Fibroblast of villous mesenchyme (primary cell): ENCODE measurements around a stretch of chr2.

- CAGE, long polyA plus RNA, result no peak
Measured at GRCh38 chr2:231034308-231034722, 3.0 kb upstream of the C2orf72 start.

GRCh38 chr2:231037689-231038411 is 527 bp downstream of the C2orf72 start:
- CAGE, long polyA plus RNA, result no peak

DNA sequence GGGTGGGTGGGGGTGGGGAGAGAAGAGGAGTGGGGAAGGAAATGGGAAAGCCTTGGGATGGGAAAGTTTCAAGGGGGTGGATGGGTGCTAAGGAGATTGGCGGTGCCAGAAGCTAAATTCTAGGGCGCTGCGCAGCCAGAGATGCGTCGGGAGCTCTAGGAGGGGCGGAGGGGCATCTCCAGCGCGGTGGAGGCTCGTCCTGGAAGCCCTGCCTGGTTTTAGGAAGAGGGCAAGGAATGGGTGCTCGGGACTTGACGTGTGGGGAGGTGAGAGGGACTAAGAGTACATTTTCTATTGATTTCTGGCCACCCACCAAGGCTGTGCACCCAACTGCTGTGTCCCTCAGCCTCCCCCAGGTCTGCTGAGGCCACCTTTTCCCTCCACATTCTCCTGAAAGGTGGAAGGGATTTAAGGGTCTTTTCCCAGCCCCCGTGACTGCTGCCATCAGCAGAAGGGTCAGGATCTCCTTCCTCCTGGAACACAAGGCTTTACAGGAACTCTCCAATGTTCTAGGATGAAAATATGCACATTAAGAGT is 1.3 kb downstream of the C2orf72 start:
- CAGE, long polyA plus RNA, result no peak

- CAGE, long polyA plus RNA, result no peak
Measured at GRCh38 chr2:231382583-231382807, 13.0 kb upstream of the B3GNT7 start.

GRCh38 chr2:231392979-231394027 is 2.2 kb upstream of the B3GNT7 start:
- CAGE, long polyA plus RNA, result no peak

DNA sequence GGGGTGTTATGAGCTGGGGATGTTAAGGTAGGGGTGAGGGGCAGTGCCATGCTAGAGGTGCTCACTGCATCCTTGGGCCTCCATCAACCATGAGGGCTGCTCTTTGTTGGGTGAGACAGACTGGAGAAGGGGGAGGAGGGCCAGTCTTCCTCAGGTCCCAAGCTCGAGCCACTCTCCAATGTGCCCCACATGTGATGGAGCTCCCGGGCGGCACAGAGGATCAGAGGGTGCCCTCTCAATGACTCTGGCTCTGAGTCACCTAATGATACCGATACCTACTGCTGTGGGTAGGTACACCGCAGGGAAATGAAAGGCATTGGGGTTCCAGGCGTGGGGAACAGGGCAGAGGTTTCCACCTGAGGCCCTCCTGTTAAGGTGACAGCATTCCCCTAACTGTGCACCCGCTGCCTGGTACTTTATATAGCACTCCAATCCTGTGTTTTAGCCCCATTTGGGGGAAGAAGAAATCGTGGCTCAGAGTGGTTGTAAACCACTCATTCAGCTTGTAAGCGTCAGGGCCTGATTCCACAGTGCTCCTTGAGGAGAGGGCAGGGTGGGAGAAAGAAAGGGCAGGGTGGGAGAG is 1.6 kb downstream of the B3GNT7 start:
- CAGE, long polyA plus RNA, result no peak

GRCh38 chr2:231464683-231465712 is 714 bp upstream of the NCL start:
- CAGE, long polyA plus RNA, result no peak

DNA sequence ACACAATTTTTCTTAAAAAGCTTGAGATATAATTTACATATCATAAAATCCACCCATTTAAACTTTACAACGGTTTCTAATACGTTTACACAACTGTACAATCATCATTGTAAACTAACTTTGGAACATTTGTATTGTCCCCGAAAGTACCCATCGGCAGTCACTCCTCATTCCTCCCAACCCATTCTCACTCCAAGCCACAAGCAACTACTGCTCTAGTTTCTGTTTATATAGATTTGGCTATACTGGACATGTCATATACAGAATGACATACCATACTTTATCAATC is 32.8 kb downstream of the NMUR1 start:
- CAGE, long polyA plus RNA, result no peak

GRCh38 chr2:231611675-231612755 is 19.4 kb downstream of the TEX44 start:
- CAGE, long polyA plus RNA, result no peak

DNA sequence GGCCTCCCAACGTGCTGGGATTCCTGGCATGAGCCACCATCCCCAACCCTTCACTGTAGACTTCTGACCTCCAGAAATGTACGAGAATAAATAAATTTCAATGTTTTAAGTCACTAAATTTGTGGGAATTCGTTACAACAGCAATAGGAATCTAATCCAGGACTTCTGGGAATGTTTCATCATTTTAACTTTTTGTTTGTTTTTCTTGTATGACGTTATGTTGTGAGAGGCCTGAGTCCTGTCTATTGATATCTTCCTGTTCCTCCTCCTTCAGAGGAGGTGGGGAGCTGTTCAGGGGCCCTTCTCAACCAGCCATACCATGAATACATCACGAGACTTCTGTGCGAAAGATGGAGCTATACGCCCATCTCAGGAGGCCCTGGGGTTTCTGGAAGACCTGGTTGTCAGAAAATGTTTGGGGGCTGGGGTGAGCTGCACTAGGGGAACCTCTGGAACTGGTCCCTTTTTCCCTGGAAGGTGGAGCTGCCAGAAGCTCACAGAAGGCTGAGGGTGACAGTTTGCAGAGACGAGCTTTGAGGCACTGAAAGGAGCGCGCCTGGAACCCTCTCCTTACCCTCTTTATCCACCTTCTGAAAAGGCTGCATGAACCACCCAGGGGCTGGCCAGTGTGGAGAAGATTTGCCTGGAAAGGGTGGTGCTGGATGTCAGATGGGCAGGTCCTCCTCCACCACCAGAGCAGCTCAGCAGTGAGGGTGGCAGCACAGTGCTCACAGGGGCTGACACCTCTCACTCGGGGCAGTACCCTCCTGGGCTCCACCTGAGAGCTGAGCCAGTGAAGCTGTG is 40.3 kb downstream of the TEX44 start:
- CAGE, long polyA plus RNA, result no peak

DNA sequence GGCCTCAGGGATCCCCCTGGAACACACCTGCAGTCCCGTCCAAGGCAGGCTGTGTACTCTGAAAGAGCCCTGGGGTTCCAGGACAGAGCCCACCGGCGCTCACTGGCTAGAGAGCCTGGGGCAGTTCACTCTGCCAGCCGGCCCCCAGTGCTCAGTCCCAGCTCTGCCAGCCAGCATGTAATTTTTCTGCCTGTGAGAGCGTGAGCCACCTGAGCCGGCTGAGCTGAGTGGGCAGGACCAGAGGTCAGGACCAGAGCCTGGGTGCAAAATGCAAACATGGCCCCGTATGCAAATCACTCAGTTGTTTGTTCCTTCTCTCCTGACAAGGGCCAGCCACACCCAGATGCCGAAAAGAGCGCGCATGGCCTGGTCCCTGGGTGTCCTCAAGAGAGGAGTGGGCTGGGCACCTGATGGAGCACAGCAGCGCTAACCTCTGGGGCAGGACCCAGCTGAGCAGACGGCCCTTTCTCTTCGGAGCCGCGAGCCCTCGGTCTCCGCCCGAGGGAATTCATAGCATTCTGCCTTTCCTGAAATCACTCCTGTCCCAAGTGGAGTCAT is 36.6 kb upstream of the PTMA start:
- CAGE, long polyA plus RNA, result no peak

GRCh38 chr2:231682835-231683419 is 25.4 kb upstream of the PTMA start:
- CAGE, long polyA plus RNA, result no peak

GRCh38 chr2:231687205-231688140 is 20.9 kb upstream of the PTMA start:
- CAGE, long polyA plus RNA, result no peak

- CAGE, long polyA plus RNA, result no peak
Measured at GRCh38 chr2:231706171-231707092, 1.9 kb upstream of the PTMA start.

DNA sequence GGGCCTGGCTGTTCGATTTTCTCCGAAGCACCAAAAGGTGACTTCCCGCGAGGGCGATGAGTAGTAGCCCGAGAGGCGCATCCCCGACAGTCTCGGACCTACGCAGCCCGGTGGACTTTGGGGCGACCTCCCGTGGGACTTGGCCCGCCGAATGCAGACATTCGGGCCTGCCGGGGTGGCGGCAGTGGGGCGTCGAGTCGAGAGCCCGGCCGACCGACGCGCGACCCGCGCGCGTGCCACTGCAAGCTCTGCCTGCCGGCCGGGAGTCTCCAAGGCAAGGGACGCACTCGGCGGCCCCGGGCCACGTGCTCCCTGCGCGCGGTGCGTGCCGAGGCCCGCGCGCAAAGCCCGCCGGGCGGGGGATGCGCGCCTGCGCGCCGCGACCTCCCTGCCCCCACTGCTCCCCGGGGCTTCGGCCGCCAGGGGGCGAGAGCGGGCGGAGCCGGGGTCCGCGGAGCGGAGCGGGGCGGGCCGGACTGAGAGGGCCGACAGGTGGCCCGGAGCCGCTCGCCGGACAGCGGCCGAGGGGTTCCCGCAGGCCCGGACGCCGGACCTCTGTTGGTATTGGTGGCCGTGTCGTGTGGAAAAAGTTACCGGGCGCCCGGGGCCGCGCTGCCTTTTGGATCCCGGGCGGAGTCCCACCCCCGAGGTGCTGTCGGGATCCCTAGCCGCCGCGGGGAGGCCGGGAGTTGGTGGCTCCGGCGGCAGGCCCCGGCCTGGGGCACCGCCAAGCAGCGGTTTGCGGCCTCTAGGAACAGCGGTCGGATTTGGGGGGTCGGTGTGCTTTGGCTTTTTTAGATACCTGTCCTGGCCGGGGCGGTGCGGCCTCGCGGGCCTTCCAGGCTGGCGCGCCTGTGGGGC is 1.9 kb downstream of the PTMA start:
- CAGE, long polyA plus RNA, result no peak

- CAGE, long polyA plus RNA, result no peak
Measured at GRCh38 chr2:232319847-232320277, 58.7 kb upstream of the ALPP start.

DNA sequence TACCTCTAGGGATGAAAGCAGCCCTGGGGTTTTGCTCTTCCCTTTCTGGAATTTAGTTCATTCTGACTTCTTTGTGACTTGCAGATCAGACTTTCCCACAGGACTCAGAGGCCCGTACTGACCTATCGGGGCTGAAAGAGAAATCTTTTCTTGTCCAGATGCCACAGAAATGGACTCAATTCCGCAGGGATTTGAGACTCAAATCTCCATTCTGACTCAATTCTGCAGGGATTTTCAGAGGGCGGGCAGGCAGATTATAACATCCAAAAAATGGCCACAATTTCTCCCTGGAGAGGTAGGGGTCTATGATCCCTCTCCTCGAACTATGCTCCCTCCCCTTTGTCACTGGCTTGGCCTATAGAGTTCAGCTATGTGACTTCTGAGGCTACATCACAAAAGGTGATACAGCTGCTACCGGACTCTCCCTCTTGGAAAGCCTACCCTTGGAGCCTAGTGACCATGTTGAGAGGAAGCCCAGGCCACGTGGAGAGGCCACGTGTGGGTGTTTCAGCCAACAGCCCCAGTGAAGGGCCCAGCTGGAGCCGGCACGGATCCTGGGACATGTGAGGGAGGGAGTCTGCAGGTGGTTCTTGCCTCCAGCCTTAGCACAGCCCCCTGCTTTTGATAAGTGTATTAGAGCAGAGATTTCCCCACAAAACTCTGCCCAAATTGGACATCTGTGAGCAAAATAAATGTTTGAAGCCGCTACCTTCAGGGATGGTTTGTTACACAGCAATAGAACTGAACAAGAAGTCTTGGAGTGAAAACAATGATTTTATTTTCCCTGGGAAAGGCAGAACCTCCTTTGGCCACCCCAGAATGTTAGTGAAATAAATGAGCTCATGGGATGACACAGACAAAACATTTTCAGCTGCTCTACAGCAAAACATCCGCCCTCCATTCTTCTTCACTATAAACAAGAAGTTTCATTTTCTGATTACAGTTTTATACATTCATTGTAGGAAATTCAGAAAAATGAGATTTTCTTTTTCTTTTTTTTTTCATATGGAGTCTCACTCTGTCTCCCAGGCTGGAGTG is 4.6 kb upstream of the EFHD1 start:
- CAGE, long polyA plus RNA, result no peak

GRCh38 chr2:232698511-232698883 is 1.4 kb downstream of the GIGYF2 start:
- CAGE, long polyA plus RNA, result no peak

DNA sequence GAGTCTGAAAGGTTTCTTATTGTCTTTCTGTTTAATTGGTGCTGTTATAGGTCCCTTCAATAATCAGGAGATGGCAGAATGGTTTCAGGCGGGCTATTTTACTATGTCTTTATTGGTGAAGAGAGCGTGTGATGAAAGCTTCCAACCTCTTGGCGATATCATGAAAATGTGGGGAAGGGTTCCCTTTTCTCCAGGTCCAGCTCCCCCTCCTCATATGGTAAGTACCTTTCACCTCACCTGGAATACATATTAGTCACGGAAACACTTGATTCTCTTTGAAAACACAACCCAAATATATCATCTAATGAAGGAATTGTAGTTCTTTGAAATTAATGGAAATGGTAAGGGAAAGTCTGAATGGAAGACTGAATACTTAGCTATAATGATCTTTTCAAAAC is 30.1 kb upstream of the KCNJ13 start:
- CAGE, long polyA plus RNA, result no peak

DNA sequence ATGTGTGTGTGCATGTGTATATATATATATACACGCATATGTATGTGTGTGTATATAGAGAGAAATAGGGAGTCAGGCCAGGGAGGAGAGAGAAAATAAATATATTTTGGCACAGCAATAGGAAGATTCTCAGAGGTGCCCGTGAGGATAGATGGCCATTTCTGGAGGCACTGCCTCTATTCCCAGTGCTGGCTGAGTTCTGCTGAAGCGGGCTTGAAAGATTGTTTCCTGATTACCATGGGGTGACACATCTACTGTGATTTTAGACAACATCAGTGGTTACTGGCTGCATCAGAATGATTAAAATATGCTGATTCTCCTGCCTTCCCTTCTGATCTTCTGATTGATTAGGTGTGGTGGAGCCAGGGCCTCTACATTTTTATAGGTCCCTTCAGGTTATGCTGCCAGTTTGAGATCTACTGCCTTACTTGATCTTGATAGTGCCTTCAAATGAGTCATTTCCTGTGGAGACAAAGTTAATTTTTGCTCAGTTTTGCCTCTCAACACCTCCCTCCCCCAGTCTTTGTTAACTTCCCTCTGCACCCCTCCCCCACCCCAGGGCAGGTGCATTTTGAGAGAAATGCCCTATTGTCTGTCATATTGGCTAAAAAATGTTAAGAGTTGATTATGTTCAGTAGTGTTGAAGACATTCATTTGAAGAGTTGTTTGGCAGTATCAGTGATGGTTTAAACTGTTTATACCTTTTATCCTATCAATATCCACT is 31.6 kb upstream of the SNORC start:
- CAGE, long polyA plus RNA, result no peak